ENCODE data around the gene TENT5C.

DNA sequence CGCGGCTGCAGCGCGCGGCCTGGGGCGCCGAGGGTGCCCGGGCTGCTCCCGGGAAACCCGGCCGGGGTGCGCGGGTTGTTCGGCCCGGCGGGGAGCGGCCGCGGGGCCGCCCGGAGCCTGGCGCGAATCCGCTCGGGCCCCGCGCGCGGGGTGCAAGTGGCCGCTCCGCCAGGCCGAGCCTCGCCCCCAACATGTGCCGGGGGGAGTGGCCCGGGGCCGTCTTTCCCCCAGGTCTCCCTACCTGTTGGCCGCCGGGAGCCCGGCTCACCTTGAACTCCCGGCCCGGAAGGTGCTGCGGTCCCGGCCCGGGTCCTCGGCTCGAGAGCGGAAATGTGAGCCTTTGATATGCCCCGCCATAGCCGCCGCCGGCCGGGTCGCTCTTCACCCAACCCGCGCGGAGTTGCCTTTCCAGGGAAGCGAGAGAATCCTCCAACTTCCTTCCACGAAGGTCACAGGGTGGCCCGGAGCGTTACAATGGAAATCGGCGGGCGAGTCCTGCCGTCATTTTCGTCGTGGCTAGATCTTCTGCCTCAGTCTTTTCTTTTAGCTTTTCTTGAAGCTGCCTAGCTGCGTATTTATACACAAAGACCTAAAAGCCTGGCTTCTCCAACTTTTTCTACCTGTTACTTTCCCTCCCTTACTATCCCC, 726 bp downstream of the PTGFRN start:
- PRO-cap = no peak

- PRO-cap = no peak
Observed at GRCh38 chr1:117092977-117093750, 28.4 kb downstream of the TRIM45 start.

DNA sequence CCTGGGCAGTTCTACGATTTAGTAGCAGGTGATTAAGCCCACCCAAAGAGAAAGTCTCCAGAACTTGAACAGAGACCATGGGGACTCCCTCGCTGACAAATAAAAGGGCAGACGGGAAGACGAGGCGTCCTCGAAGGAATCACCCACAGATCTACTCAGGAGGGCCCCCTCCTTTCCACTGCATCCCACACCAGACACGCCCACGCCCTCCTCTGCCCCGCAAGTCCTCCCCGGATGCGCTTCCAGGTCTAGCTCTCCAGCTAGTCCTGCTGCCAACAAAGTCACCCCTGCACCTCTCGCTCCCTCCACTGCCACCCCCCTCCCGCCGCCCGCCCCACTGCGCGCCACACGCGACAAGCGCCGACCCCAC, 328 bp downstream of the TRIM45 start:
- PRO-cap = no peak

DNA sequence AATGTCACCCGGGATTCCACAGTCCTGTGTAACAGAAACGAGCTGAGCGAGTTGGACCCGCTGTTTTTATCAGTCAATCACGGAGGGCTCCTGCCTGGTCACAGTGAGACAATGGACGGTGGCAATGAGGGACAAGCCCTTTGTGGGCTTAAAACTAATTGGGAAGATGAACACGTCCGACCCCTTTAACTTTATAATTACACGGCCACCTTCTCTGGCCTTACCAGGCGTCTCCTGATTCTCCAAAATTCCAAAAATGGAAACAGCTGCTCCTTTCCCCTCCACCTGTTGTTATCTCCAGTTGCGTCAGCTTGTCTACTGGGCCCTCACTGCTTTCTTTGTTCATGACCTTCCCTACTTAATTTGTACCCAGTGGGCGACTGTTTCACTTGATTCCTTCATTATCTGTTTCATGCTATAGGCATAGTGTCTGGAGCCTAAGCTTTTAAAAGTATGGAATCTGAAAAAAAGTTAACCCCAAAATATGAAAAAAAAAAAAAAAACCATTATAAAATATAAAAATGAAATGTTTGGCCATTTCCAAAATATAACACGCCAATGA, 1.1 kb upstream of the TRIM45 start:
- PRO-cap = no peak

- PRO-cap = no peak
Observed at GRCh38 chr1:117232469-117233046, 21.8 kb upstream of the VTCN1 start.

GRCh38 chr1:117365540-117366586, 1.4 kb upstream of the MAN1A2 start:
- PRO-cap = no peak

DNA sequence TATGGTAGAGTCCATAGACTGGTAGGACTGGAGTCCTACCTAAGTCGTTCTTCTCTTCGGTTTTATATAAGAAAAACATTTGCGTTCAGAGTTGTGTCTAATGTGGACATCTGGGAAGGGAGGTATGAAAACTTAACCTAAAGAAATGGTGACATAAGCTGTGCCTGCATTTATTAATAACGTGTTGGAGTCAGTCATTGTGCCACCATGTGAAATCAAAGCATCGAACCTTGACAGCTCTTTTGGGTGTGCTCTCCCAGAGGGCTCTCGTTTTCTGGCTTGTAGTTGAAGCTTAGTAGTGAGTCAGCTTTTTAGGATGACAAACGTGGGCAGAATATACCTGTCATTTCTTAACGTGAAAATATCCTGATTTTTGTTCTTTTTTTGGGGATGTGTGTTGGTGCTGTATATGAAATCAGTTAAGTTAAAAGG, 1.4 kb downstream of the MAN1A2 start:
- PRO-cap = unidirectional peak, minus-strand start at position 276 of the sequence

GRCh38 chr1:117571572-117571859, 34.3 kb upstream of the TENT5C start:
- PRO-cap = no peak

GRCh38 chr1:117605873-117606375, at the start of gene TENT5C:
Gene TENT5C, plus strand, starts transcription at chr1:117606048.
- PRO-cap = bidirectional peak, plus-strand start at chr1:117606053, minus-strand start at chr1:117605759

GRCh38 chr1:117609465-117610471, 3.9 kb downstream of the TENT5C start:
- PRO-cap = no peak

- PRO-cap = no peak
Observed at GRCh38 chr1:117678442-117679137, 72.7 kb downstream of the TENT5C start.

GRCh38 chr1:117800188-117800387, 129.3 kb downstream of the GDAP2 start:
- PRO-cap = no peak

GRCh38 chr1:117821526-117822073, 107.8 kb downstream of the GDAP2 start:
- PRO-cap = no peak

GRCh38 chr1:117929861-117930438, 411 bp downstream of the WDR3 start:
- PRO-cap = no peak

- PRO-cap = no peak
Observed at GRCh38 chr1:118116355-118117151, 68.5 kb downstream of the SPAG17 start.

- PRO-cap = no peak
Observed at GRCh38 chr1:118984246-118985117, 3.7 kb downstream of the TBX15 start.

- PRO-cap = no peak
Observed at GRCh38 chr1:118988524-118988748, 293 bp upstream of the TBX15 start.

DNA sequence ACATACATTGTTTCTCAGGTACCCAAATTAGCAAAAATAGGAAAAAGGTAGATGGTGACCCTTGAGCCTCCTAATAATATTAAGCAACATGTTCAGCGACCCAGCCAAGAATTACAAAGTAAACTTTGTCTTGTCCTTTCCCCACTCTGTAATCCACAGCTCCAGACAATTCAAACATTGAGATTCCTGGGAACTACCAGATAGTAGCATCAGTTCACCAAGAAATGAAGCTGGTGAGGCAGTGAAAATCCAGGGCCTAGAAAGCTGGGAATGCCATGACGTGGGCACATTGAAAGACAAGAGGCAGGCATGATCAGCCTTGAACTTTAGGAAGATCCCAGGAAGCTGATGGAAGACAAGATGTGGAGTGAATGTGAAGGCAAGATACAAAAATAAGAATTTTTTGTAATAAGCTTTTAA, 11.8 kb downstream of the HAO2 start:
- PRO-cap = no peak

DNA sequence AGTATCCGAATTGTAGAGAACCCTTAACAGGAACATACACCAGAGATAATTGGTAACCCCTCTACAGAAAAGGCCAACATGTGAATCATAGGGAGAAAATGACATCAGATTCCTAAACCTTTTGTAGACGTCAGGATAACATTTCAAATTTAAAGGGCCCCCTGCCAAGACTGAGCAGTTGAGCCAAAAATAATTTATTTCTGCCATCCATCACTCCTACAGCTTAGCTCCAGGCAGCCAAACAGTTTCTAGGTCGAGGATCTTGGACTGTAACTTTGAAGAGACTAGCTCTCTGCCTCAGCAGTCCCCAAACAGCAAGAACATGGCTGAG, 21.2 kb downstream of the ZNF697 start:
- PRO-cap = no peak

GRCh38 chr1:119735237-119735789, 23.6 kb downstream of the PHGDH start:
- PRO-cap = no peak